Hair follicle dermal papilla cell (primary cell): ENCODE measurements around a stretch of chr2.

- CAGE, long polyA plus RNA: no peak
These were observed 37.6 kb downstream of the WDPCP start for GRCh38 chr2:63550524-63551278.

- CAGE, long polyA plus RNA: no peak
These were observed 25.0 kb downstream of the MDH1 start for GRCh38 chr2:63613736-63614126.

DNA sequence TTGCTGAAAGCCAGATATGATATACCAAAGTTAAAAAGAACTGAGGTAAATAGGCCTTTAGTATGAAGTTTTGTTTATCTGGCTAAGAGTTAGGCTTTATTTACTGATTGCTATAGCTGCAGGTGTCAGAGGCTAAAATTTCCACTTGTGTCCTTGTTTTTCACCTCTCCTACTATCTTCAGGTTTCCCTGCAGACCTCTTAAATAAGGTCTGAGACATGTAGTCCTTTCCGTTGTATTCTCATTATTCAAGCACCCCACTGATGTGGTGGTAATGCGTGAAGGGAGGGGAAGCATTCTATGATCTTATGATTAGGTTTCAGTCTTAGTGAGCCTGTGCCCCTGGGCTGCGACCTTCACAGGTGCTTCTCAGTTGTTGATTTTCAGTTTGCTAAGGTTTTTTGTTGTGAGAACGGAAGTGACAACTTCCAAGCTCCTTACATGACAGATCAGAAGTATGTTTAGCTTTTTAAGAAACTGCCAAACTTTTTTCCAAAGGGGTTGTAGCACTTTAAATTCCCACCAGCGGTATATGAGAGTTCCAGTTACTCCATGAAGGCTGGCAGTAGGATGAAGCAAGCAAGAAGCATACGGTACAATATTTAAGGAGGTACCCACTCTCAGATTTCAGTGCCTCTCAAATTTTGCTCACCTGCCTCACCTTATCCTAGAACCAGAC lies 41.3 kb downstream of the VPS54 start:
- CAGE, long polyA plus RNA: no peak

DNA sequence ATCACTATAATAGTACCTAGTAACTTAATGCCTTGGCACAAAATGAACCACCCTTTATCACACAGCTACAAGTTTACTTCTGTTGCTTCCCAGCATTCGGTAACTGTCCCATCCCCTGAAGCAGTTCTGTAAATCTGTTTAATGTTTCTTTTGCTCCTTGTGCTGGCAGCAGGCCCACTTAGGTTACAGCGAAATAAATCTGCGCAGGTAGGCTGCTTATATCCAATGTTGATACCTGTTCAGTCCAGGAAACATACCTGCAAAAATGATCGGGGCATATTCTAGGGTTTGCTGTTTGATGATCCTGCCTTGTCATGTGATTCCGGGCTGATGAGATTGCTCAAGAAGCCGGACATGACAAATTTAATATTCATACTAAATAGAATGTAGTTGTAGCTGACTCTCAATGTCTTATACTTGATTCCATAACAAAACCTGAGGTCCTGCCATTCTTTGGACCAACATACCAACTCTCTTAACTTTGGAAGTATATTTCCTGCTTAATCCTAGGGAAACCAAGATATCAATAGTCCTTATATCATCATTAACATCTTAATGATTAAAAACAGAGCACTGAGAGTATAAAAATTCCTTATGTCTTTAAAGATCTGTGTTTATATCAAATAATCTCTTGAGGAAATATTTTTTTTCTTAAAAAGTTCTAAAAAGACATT lies 23.2 kb downstream of the PELI1 start:
- CAGE, long polyA plus RNA: no peak

GRCh38 chr2:64260551-64261227 lies 116.5 kb upstream of the PELI1 start:
- CAGE, long polyA plus RNA: no peak

DNA sequence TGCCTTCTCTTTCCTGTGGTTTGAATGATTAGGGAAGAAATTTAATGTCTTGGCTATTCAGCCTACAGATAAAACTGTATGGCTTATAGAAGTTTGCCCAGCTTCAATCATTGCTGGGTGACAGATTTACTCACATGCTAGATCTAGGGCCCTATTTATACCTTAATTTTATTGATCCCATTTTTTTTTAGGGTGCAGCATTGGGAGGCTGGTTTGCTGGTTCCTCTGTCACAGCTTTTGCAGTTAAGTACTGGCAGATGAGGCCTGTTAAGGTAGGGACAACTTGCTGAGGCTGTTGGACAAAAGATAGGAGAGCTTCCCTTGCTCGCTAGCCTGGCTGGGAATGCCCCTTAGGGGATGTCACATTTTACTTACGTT lies 8.1 kb downstream of the LGALSL start:
- CAGE, long polyA plus RNA: no peak

DNA sequence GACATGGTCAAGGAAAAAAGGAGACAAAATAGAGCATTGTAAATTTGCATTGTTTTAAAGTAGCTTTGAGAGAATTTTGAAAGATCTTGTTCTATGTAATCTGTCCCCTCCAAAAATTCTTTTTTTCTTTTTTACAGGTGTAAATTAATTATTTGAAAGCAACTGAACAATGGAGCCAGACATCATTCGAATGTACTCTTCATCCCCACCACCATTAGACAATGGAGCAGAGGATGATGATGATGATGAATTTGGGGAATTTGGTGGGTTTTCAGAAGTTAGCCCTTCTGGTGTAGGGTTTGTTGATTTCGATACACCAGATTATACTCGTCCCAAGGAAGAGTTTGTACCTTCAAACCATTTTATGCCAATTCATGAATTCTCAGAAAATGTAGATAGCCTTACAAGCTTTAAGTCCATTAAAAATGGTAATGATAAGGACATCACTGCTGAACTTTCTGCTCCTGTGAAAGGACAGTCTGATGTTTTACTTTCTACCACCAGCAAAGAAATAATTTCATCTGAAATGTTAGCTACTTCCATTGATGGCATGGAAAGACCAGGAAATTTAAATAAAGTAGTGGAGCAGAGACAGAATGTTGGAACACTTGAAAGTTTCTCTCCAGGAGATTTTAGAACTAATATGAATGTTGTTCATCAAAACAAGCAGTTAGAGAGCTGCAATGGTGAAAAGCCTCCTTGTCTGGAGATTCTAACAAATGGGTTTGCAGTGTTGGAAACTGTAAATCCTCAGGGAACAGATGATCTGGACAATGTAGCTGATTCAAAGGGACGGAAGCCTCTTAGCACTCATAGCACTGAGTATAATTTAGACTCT lies 27.4 kb downstream of the AFTPH start:
- CAGE, long polyA plus RNA: no peak

DNA sequence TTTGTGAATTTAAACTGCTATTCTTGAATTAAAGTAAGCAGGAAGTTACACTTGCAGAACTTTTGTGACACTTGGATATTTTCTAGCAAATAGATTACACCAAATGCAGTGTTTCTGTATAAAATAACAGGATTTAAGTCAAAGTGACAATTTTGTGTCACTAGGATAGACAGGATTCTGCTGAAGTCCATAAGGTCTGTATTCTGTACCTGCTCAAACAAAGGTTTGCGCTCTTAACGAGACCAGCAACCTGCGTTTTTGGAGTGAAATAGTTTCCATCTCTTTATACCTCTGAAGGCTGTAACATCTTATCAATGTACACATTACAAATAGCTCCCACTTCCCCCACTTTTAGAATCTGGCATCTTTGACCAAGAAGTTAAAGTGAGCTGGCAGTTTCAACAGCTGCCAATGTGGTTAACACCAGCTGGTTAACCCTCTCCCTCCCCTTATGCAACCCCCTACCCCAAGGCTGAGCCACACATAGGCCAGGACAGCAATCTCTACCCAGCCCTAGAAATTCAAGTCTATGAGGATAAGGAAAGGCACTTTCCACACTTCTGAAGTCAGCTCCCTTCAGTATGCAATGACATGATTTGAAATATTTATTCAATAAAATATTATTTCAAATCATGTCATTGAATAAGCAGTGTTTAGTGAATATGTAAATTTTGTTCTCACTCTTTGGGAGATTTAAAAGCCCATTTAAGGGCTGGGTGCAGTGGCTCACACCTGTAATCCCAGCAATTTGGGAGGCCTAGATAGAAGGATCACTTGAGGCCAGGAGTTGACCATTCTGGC lies 2.2 kb upstream of the SERTAD2 start:
- CAGE, long polyA plus RNA: no peak

GRCh38 chr2:64679644-64680136 lies 26.0 kb upstream of the SERTAD2 start:
- CAGE, long polyA plus RNA: no peak

GRCh38 chr2:64685217-64685765 lies 31.6 kb upstream of the SERTAD2 start:
- CAGE, long polyA plus RNA: no peak

- CAGE, long polyA plus RNA: no peak
These were observed 97.9 kb upstream of the SERTAD2 start for GRCh38 chr2:64751108-64752429.

- CAGE, long polyA plus RNA: no peak
These were observed 115.7 kb upstream of the SERTAD2 start for GRCh38 chr2:64769374-64769782.

DNA sequence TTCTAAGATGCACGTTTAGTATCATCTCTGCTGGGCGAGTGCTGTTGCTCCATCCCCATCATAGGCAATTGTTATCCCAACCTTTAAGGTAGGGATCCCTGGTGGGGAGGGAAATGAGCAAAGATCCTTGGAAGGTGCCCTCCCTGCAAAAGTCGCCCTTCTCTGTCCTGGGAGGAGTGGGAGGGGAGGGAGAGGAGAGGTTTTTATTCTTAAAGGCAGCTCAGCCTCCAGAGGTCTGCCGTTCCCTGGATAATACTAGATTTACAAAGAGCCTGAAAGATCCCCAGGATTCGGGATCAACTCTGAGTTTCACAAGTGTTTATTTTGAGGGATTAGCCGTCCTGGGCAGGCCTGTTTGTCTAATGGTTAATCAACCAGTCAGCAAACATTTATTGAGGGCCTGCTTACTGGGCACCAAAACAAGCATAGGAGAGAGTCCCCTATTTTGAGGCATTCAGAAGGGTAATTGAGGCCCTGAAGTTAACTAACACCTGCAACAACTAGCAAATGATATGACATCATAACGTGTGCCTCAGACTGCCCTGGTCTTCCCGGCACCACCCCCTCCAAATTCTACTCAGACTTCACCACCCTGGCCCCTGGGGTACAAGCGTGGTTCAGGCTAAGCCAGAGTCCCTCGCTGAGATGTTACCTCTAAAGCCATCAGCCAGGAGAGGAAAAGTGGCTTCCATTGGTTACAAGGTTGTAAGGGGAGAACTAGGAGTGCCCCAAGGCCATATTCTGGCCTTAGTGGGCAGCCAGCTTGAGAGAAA lies 152.6 kb upstream of the SLC1A4 start:
- CAGE, long polyA plus RNA: no peak

DNA sequence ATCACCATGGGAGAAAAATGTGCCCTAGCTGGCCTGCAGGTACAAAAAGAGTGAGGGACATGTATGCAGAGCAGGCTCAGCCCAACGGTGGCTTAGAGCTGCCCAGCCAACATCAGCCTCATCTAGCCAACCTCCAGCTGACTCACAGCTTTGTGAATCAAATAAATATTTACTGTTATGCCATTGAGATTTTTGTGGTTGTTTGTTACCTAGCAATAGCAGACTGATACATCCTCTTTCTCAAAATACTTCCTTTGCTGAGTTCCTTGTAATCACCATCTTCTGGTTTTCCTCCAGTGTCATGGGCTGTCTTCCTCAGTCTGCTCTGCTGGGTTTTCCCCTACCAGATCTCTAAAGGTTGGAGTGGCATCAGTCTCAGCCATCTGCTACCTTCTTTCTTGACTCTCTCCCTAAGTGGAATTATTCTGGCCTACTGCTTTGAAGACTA lies 126.6 kb upstream of the SLC1A4 start:
- CAGE, long polyA plus RNA: no peak

DNA sequence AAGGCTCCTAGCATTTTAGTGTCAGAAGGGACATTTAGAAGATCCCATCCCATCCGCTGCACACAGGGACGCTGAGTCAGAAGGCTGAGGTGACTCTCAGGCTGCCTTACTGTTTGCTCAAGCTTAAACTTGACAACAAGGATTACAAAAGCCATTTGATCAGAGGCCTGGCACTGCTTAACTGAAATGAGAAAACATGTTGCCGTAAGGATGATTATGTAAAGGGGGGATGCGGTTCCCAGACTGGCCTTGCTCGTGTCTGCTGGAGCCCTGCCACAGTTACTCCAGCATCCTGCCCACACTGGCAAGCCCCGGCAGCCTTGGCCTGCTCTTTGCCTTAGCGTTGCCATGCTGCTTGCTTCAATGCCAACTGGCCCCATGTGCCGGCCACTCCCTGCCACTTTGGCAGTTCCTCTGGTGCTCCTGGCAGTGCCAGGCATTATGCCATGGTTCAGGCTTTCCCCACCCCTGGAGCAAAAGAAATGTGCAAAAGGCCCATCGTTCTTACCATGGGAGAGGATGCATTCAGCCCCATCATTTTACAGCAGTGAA lies 45.5 kb upstream of the SLC1A4 start:
- CAGE, long polyA plus RNA: no peak

- CAGE, long polyA plus RNA: no peak
These were observed 14.0 kb upstream of the SLC1A4 start for GRCh38 chr2:64975111-64975734.

- CAGE, long polyA plus RNA: no peak
These were observed 1.0 kb downstream of the SLC1A4 start for GRCh38 chr2:64990180-64990694.

GRCh38 chr2:64998705-64999115 lies 9.5 kb downstream of the SLC1A4 start:
- CAGE, long polyA plus RNA: no peak

DNA sequence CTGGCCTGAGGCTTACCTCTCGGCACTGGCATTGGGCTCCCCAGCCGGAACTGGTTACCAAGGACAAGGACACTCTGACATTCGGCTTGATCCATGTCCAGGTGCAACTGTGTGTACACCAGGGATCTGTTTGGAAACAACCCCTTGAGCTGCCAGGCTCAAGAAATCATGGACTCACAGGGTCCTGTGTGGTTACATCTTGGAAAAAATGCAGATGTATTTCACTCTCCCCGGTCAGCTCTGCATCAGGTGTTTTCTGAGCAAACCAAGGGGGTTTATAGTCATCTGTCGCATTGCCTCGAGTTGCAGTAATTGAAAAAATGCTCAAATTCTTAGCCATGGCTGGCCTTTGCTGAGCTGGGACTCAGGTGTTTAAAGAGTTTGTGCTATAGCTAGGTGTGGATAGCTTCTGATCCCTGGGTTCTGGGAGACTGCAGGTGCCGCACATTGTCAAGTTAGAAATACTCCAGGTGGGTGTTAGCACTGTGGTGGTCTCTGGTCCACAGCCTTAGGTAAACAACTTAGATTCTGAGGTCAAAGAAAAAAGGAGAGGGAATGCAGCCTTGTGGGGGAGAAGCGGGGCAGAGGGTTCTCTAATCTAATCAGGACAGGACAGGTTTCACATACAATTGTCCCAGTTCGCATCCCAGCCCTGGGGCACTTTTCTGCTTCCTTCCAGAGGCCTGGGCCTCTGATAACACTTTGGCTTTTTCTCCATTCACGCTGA lies 32.2 kb downstream of the SLC1A4 start:
- CAGE, long polyA plus RNA: no peak

- CAGE, long polyA plus RNA: no peak
These were observed 32.3 kb upstream of the CEP68 start for GRCh38 chr2:65023922-65024341.